Gallbladder (tissue), 1 donor: Measurements from ENCODE around the gene NUAK2.

GRCh38 chr1:204074167-204075157 is 1.5 kb downstream of the SOX13 start:
- PRO-cap: bidirectional peak, plus-strand start at chr1:204074901, minus-strand start at chr1:204074655

DNA sequence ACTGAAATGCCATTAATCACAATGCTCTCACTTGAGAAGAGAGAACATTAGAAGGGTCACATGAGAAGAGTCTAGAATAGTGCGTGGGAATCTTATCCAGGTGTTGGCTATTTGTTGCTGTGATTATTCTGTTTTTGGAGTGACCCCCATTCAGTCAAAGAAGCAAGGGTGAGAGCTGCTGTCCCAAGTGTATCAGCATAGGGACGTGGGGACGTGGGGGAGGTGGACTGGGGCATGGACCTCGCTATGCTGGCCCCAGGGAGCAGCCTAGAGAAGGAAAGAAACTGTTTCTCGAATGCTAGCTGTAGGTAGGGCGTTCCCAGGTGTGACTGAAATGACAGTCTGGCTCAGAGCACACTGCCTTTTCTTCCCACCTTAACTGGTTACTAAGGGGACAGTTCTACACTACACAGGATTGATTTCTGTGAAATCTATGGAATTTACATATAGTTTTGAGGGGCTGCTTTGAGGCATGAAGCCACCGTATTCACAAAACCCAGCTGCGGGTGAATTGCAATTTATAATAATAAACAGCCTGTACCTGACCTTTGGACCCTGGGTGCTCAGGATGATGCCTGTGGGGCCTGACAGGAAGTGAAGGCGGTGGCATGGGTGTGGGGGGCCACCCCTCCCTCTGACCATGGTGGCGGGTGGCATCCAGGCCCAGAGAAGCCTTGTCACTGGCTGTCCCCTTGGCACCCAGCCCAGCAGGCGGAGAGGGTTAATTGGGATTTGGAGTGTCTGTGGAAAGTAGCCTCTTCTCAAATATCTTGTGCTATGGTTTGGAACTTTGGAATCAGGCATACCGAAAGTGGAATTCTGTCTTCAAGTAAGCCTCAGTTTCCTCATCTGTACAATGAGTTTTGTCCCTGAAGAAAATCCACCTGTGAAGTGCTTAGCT is 20.2 kb downstream of the SOX13 start:
- PRO-cap: no peak

GRCh38 chr1:204226278-204226721 is 12.5 kb upstream of the GOLT1A start:
- PRO-cap: no peak

DNA sequence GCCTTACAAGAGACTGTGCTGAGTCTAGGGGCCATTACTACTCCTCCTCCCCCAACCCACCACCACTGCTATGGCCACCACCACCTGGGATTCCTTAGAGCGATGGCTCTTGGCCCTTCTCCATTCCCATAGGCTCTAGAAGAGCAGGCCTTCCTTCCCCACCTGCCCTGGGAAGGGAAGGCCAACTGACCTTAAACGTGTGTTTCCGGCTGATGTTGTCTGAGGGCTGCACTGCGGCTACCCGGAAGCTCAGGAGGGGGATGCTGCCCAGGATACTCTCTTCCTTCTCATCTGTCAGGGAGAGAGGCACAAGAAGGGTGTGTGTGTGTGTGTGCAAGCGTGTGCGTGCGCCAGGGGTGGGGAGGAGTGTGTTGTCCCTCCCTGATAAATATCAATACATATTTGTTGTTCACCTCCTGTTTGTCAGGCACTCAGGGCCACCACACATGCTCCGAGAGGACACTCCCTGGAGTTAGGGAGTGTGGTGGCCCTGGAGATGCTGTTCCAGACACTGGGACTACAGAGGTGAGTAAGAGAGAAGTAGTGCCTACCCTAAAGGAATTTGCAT is 51.0 kb upstream of the GOLT1A start:
- PRO-cap: no peak

GRCh38 chr1:204268598-204269854 is 55.2 kb upstream of the GOLT1A start:
- PRO-cap: no peak

- PRO-cap: no peak
Measured at GRCh38 chr1:204409108-204409412, 2.6 kb downstream of the PPP1R15B start.

GRCh38 chr1:204426092-204426344 is 14.4 kb upstream of the PPP1R15B start:
- PRO-cap: no peak

DNA sequence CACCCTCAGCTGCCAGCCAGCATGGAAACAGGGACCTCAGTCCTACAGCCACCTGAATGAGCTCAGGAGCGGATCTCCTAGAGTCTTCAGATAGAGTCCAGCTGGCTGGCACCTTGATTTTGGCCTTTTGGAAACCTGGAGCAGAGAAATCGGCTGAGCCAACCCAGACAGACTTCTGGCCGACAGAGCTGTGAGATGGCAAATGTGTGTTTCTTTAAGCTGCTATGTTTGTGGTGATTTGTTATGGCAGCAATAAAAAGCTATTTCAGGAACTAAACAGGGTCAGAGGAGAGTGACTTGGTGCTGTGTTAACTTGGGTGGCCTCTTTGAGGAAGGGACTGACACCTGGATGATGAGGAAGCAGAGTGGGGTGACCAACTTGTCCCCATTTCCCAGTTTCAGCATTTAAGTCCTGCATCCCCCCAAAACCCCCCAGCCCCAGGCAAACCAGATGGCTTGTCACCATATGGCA is 34.3 kb downstream of the LRRN2 start:
- PRO-cap: no peak

DNA sequence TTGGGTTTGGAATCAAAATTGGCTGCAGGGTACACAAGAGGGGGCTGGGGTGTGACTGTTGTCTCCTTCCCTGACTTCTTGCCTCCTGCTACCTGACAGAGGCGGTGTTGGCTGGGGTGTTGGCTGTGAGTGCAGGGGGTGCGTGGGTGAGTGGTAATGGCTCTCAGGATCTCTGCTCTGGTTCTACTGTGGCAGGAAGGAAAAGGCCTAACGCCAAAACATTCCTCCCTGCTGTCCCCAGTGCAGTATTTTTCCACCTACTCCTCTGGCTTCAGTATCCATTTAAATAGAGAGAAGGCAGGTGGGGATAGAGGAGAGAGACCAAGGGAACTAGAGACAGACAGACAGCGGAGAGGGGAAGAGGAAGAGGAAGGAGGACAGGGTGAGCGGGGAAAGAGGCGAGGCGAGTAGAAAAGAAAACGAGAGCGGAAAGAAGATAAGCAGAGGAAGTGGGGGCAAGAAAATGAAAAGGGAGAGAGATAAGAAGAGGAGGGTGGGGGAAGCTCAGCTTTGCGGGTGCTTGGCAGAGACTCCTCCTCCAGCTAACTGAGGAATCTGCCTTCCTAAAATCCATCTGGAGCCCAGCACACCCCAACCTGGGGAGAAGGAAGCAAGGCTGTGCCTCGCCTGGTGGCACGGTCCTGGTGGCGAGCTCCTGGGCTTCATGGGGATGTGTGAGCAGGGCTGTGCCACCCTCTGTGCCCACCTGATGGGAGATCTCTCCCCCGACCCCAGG is 20.9 kb upstream of the LRRN2 start:
- PRO-cap: no peak

DNA sequence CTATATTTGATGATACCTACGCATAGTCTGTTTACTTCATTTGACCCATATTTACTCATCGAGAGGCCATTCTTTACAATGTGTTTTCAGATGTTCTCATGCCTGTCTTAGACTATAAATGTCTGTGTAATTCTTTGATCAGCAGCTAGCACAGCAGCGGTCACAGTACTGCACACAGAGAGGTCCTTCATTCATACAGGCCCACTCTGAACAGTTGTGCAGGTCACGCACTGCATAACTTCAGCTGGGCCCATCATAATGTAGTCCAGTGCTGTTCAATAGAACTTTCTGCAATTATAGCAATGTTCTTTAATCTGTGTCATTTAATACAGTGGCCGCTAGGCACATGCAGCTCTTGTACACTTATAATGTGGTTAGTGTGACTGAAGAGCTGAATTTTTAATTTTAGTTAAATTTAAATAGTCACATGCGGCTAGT is 6.6 kb upstream of the NFASC start:
- PRO-cap: no peak

- PRO-cap: no peak
Measured at GRCh38 chr1:204841665-204842374, 13.4 kb downstream of the NFASC start.

DNA sequence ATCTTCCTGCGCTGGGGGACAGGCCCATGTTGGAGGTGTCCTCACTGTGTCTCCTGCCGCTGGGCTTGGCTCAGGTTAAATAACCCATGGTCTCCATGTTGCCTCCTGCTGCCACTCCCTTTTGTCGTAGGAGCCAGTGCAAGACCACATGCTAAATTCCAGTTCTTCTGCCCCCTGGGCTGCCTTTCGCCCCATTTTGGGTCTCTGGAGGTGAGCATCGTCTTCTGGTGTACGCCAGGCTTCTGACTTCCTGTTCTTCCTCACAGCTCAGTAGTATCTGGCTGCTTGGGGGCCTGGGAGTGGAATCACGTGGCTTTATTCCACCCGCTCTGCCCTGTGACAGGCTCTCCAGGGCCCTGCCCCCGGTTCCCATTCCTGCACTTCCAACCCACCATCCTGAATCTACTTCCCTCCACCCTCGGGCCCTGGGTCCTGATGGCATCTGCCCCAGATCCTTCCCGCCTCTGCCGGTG is 45.8 kb downstream of the NFASC start:
- PRO-cap: no peak

GRCh38 chr1:204915607-204916492 is 87.4 kb downstream of the NFASC start:
- PRO-cap: no peak

- PRO-cap: no peak
Measured at GRCh38 chr1:205049487-205049784, 6.4 kb downstream of the CNTN2 start.

DNA sequence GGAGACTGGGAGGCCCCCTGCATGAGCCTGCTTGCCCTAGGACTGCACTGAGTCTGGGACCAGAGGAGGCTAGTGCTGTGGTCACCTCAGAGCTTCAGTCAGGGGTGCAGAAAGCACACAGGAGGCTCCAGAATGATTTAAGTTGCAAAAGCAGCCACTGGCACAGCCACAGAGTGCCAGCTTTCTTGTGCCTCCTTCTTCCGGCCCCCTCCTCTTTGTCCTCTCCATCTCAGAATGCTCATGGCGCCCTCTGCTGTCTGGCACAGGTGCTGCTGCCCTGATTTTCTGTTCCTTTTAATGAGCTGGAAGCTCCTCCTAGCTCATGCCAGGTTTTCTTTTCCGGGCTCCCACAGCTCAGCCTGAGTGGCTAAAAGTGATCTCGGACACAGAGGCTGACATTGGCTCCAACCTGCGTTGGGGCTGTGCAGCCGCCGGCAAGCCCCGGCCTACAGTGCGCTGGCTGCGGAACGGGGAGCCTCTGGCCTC is 18.5 kb downstream of the CNTN2 start:
- PRO-cap: no peak

DNA sequence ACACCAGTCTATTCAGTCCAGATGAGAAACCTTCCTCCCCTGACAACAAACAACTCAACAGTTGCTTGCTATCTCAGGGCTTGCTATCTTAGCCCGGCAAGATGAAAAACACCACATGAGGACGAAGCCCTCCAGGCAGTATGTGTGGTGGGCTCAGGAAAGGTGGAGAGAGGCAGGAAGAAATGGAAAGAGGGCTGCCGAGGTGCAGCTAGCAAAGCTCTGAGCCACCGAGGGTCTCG is 8.4 kb downstream of the NUAK2 start:
- PRO-cap: no peak

- PRO-cap: no peak
Measured at GRCh38 chr1:205318405-205319095, 3.0 kb downstream of the NUAK2 start.

- PRO-cap: unidirectional peak, minus-strand start at chr1:205321745
Measured at GRCh38 chr1:205321128-205322410, at the start of gene NUAK2. Gene NUAK2 (minus strand): TSS chr1:205321745.

GRCh38 chr1:205324525-205325282 is 3.2 kb upstream of the NUAK2 start:
- PRO-cap: no peak

GRCh38 chr1:205350458-205351363 is 6.0 kb downstream of the KLHDC8A start:
- PRO-cap: no peak